Metastatic Breast Carcinoma in the Brain (tissue), 10 donors: ENCODE measurements around the gene HS6ST1.

DNA sequence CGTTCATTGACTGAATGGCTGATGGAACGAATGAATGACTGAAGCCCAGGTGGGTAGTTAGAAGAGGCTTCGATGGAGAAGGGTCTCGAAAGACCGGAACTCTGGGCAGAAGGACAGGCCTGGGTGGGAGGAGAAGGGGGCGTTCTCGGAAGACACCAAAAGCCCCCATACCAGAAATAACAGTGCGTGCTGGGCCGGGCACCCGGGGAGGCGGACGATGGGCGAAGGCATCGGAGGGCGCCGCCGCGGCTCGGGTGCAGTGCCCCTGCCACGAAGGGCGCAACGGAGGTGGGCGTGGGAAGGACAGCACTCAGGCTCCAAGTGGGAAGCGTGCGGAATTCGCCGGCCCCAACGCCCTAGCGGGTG lies 1.5 kb downstream of the CYP27C1 start:
- PRO-cap, 10 experiments, result no peak in any of the 10 experiments

DNA sequence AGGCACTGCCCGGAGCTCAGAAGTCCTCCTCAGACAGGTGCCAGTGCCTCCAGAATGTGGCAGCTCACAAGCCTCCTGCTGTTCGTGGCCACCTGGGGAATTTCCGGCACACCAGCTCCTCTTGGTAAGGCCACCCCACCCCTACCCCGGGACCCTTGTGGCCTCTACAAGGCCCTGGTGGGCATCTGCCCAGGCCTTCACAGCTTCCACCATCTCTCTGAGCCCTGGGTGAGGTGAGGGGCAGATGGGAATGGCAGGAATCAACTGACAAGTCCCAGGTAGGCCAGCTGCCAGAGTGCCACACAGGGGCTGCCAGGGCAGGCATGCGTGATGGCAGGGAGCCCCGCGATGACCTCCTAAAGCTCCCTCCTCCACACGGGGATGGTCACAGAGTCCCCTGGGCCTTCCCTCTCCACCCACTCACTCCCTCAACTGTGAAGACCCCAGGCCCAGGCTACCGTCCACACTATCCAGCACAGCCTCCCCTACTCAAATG lies 1.7 kb downstream of the PROC start:
- PRO-cap, 10 experiments, result no peak in any of the 10 experiments

- PRO-cap, 10 experiments, result no peak in any of the 10 experiments
Observed at GRCh38 chr2:127438202-127438759, 20.1 kb downstream of the PROC start.

- PRO-cap, 10 experiments, result no peak in any of the 10 experiments
Observed at GRCh38 chr2:127635417-127635782, 10.6 kb upstream of the GPR17 start.

- PRO-cap, 10 experiments, result no peak in any of the 10 experiments
Observed at GRCh38 chr2:127660726-127661780, 14.3 kb downstream of the LIMS2 start.

DNA sequence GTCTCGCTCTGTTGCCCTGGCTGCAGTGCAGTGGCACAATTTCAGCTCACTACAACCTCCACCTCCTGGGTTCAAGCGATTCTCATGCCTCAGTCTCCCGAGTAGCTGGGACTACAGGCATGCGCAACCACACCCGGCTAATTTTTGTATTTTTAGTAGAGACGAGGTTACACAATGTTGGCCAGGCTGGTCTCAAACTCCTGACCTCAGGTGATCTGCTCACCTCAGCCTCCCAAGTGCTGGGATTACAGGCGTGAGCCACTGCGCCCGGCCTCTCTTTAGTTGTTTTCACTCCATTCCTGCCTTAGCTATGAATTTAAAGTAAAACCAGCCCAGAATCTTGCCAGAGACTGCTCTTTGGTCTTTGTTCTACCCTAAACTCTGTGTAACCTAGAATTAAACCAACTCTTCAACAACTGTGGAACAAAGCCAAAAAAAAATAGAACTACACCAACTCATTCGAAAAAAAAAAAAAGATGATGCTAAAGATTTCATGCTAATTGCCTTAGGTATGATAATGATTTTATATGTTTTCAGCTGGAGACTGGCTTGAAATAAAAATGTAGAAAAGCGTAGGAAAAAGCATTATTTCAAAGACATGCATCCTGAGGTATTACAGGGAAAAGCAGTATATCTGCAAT lies 4.6 kb downstream of the WDR33 start:
- PRO-cap, 10 experiments, result no peak in any of the 10 experiments

DNA sequence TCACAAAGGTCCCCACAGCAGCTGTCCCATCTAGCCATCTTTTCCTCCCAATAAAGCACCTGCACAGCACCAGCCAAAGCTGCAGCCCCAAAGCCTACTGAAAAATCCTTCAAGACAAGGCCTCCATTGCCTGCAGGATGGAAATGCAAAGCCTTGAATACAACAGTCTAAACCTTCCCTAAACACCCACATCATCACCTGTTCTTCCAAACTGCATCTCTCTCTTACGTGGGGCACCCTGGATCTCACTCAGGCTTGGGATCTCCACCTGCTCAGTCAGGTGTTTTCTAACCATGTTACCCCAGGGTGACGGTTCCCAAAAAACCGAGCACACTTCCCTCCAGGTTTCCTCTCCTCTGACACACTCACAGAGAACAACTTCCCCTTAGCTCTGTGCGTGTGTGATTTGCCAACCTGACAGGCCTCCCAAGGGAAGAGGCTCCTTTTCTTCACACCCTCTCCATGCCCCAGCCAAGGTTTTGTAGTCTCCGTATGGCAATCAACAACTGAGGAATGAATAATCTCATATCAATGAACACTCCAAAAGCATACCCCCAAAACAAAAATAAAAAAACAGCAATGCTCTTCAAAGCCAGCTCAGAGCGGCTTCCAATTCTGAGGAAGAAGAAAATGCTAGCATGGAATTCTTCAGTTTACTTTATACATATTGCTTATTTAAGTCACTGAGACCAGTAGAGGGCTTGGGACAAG lies 13.0 kb downstream of the AMMECR1L start:
- PRO-cap, 10 experiments, result no peak in any of the 10 experiments

- PRO-cap, 10 experiments, result peak in 1 of 10 experiments; most common minus-strand start chr2:127889347 (in 1)
Observed at GRCh38 chr2:127888946-127889459, 3.2 kb upstream of the AMMECR1L start.

GRCh38 chr2:128259033-128259725 lies 59.5 kb downstream of the HS6ST1 start:
- PRO-cap, 10 experiments, result no peak in any of the 10 experiments

- PRO-cap, 10 experiments, result peak in 10 of 10 experiments; most common plus-strand start chr2:128318994 (in 7); most common minus-strand start chr2:128318868 (in 10)
Observed at GRCh38 chr2:128318694-128319212, at the start of gene HS6ST1. Gene HS6ST1, minus strand, starts transcription at chr2:128318868.

DNA sequence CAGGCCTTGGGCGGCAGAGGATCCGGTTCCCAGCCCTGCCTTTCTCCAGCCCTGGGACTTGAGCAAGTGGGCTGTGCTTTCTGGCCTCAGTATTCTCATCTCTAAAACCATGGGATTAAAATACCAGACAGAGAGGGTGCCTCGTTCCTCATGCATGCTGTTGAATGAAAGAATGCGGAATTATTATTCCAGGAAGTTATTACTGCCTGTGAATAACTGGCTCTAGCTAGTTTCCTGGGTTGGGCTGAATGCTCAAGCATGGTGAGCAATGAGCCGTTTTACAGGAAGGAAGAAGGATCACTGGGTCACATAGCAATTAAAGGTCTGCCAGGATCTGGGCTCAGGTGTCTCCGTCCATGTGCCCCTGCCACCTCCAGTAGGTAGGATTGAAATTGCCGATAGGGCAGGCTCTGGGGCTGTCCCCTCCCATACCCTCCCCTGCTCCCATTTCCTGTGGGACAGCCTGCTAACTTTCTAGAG lies 77.2 kb upstream of the HS6ST1 start:
- PRO-cap, 10 experiments, result peak in 1 of 10 experiments; most common plus-strand start position 276 of the sequence (in 1); most common minus-strand start position 174 of the sequence (in 1)

DNA sequence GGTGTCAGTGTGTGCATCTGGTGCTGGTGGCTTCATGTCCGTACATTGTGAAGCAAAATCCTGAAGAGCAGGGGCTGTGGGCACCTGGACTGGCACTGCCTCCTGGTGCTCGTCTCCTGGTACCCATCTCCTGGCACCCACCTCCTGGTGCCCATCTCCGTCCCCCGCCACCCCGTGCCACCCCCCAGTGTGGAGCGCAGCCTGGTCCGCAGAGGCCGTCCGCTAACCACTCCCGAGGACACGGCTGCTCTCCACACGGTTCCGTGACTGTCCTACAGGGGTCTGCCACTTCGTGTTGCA lies 119.3 kb upstream of the HS6ST1 start:
- PRO-cap, 10 experiments, result no peak in any of the 10 experiments

- PRO-cap, 10 experiments, result no peak in any of the 10 experiments
Observed at GRCh38 chr2:128946232-128946548, 627.5 kb upstream of the HS6ST1 start.

- PRO-cap, 10 experiments, result no peak in any of the 10 experiments
Observed at GRCh38 chr2:129334793-129335158, 644.7 kb upstream of the RAB6C start.

- PRO-cap, 10 experiments, result no peak in any of the 10 experiments
Observed at GRCh38 chr2:129607101-129607488, 372.4 kb upstream of the RAB6C start.

- PRO-cap, 10 experiments, result no peak in any of the 10 experiments
Observed at GRCh38 chr2:129929728-129930072, 49.8 kb upstream of the RAB6C start.

- PRO-cap, 10 experiments, result no peak in any of the 10 experiments
Observed at GRCh38 chr2:129933372-129933820, 46.1 kb upstream of the RAB6C start.

DNA sequence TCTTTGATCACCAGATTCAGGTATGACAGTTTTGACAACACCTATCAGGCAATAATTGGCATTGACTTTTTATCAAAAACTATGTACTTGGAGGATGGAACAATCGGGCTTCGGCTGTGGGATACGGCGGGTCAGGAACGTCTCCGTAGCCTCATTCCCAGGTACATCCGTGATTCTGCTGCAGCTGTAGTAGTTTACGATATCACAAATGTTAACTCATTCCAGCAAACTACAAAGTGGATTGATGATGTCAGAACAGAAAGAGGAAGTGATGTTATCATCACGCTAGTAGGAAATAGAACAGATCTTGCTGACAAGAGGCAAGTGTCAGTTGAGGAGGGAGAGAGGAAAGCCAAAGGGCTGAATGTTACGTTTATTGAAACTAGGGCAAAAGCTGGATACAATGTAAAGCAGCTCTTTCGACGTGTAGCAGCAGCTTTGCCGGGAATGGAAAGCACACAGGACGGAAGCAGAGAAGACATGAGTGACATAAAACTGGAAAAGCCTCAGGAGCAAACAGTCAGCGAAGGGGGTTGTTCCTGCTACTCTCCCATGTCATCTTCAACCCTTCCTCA lies 818 bp downstream of the RAB6C start:
- PRO-cap, 10 experiments, result peak in 6 of 10 experiments; most common plus-strand start position 330 of the sequence (in 6)

DNA sequence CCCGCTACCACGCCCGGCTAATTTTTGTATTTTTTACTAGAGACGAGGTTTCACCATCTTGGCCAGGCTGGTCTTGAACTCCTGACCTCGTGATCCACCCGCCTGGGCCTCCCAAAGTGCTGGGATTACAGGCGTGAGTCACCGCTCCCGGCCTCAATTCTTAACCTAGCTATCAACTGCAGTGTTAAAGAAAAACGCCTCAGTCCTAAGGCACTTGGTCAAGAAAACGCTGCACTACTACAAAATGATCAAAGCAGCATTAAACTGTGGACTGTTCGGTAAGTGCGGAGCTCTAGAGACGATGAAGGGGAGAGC lies 1.0 kb downstream of the SMPD4 start:
- PRO-cap, 10 experiments, result peak in 2 of 10 experiments; most common plus-strand start position 202 of the sequence (in 2)

GRCh38 chr2:130194906-130195429 lies 3.3 kb downstream of the TUBA3E start:
- PRO-cap, 10 experiments, result no peak in any of the 10 experiments